ENCODE measurements around the gene EIF4E1B.

- PRO-cap, result no peak
- CAGE, long polyA plus RNA, result no peak
Observed at GRCh38 chr5:176586471-176587094, 23.4 kb downstream of the GPRIN1 start.

DNA sequence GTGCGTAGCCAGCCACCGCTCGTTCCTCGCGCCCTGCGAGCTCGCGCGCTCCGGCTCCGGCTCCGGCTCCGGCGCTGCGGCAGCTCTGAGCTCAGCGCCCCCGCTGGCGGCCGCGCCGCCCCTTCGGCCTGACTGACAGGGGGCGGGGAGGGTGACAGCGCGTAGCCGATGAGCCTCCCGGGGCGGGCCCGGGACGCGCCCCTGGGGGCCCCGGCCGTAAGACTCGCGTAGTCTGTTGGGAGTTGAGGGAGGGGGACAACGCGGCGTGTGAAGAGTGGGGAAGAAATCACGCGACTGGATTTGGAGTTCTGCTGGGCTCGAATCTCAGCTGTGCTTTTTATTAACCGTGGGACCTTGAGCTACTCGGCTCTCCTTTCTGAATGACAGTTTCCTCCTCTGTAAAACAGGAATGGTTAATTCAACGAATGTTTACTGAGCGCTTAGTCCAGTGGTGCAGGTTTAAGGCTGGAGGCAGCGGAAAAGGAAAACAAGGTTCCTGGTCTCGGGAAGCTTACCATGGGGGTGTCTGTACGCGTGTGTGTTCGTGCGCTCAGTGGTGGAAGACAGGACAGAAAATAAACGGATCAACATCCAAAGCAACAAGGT lies at the start of gene EIF4E1B:
Gene EIF4E1B (plus strand): TSS at position 228 of the 606 bp plus-strand sequence.
- PRO-cap, result no peak
- CAGE, long polyA plus RNA, result no peak

GRCh38 chr5:176658833-176659666 lies 11.8 kb downstream of the TSPAN17 start:
- PRO-cap, result no peak
- CAGE, long polyA plus RNA, result no peak

GRCh38 chr5:176887266-176887715 lies 11.9 kb downstream of the HK3 start:
- PRO-cap, result no peak
- CAGE, long polyA plus RNA, result no peak

- PRO-cap, result no peak
- CAGE, long polyA plus RNA, result no peak
Observed at GRCh38 chr5:177131592-177132177, 1.9 kb upstream of the NSD1 start.

DNA sequence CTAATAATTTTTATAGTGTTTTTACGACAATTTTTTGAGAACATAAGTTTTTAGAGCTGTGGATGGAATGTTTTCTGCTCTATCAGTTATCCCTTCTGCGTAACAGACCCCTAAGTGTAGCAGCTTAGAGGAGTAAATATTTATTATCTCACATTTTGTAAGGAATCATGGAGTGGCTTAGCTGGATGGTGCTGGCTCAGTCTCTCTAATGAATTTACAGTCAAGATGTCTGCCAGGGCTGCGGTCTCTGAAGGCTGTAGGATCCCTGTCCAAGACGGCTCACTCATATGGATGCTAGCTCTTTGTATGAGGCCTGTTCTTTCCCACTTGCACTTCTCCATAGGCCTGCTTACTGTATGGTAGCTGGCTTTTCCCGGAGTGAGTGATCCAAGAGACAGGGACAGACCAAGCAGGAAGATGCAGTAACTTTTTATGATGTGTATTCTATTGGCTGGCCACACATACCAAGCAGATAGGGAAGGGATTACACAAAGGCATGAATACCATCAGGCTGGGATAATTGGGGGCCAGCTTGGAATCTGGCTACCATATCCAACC lies 20.3 kb downstream of the NSD1 start:
- PRO-cap, result no peak
- CAGE, long polyA plus RNA, result no peak

- PRO-cap, result no peak
- CAGE, long polyA plus RNA, result no peak
Observed at GRCh38 chr5:177379408-177379913, 4.8 kb upstream of the SLC34A1 start.

GRCh38 chr5:177435135-177435661 lies 8.7 kb downstream of the GRK6 start:
- PRO-cap, result no peak
- CAGE, long polyA plus RNA, result no peak

GRCh38 chr5:177444493-177445482 lies 1.8 kb upstream of the PRR7 start:
- PRO-cap, result bidirectional peak, plus-strand start at chr5:177444979, minus-strand start at chr5:177444836; unidirectional peak, plus-strand start at chr5:177444979; unidirectional peak, plus-strand start at chr5:177445036
- CAGE, long polyA plus RNA, result no peak

GRCh38 chr5:177478795-177479625 lies 5.6 kb upstream of the DBN1 start:
- PRO-cap, result no peak
- CAGE, long polyA plus RNA, result no peak

GRCh38 chr5:177496006-177497197 lies 1.0 kb downstream of the PDLIM7 start:
- PRO-cap, result unidirectional peak, plus-strand start at chr5:177496967
- CAGE, long polyA plus RNA, result no peak

DNA sequence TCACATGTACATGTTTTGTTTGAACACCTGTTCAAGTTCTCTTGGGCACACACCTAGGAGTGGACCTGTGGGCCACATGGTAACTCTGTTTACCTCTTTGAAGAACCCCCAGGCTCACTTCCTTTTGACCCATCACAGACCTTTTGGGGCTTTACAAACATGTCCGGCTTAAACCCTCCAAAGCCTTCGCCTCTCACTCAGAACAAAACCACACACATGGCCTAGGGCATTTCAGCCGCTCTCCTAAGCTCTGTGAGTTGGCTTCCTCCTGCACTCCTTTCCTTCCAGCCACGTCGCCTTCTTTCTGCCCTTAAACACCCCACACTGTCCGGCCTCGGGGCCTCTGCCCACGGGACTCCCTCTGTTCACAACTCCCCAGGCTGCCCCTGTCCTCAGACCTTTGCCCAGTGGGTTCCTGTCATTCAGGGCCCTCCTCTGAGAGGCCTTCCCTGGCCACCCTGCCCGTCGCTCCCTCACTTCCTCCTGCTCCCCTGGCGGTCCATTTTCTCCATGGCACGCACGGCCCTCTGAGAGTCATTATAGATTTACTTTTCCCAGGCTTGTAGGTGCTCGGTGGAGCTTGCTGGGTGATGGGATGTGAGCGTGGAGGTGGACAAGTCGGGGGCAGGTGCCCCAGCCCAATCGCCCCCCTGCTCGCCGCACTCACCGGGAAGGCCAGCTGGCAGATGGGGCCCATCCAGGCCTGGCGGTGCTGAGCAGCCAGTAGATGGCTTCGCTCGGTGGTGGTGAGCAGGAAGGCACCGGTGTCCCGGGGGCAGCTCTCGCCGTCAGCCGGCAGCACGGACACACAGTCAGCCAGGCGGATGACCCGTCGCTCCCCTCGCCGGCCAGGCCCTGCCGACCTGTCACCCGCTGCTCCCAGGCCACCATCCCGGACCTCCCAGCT lies 1.8 kb downstream of the DOK3 start:
- PRO-cap, result no peak
- CAGE, long polyA plus RNA, result no peak

DNA sequence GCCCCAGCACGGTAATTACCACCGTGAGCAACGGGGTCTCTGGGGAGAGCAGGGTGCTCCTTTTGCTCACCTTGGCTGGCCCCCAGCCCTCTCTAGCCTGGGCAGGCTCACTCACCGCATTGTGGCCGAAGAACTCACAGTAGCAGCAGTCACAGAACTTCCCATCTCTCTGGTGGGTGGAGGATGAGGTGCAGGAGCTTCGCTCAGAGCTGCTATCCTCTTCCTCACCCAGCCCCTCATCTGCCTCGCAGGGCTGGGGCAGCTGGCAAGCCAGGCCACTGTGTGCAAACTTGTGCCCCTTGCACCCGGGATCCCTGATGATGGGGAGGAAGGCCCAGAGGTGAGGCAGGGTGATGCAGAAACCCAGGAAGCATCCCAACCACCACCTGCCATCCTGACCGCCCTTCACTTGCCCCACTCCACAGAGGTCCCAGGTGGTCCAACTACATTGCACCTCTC lies 15.6 kb upstream of the DDX41 start:
- PRO-cap, result no peak
- CAGE, long polyA plus RNA, result no peak

DNA sequence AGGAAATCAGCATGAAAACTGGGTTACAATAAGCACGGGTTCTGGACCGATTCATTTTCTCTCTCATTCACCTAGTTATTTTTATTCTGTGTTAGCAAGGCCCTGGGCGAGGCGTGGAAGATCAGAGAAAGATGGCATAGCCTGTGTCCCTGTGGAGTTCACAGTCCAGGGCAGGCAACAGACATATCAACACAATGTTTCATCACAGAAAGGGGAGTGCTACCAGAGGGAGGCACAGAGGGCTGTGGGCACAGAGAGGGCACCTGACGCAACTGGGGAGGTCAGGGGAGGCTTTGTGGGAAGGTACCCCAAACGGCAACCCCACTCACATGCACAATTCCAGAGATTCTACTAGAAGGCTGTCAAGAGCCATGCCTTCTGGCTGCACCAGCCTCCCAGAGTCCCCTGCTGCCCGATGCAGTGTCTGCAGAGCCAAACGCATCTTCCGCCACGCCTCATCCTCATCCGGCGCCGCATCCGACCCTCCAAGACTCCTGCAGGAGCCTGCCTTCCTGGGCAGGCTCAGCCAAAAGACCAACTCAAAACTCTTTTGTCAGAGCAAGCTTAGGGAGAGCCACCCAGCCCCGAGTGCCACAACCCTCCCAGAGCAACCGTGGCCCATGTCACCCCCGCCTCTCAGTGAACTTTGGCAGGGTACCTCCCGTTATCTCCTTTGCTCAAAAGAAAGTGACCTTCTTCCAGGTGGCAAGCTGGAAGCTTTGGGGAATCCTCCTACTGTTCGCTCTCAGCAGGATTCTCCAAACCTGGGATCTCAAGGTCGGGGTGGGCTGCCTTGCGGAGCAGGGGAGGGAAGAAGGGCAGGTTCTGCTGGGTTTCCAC lies 1.3 kb downstream of the FAM193B start:
- PRO-cap, result no peak
- CAGE, long polyA plus RNA, result no peak

DNA sequence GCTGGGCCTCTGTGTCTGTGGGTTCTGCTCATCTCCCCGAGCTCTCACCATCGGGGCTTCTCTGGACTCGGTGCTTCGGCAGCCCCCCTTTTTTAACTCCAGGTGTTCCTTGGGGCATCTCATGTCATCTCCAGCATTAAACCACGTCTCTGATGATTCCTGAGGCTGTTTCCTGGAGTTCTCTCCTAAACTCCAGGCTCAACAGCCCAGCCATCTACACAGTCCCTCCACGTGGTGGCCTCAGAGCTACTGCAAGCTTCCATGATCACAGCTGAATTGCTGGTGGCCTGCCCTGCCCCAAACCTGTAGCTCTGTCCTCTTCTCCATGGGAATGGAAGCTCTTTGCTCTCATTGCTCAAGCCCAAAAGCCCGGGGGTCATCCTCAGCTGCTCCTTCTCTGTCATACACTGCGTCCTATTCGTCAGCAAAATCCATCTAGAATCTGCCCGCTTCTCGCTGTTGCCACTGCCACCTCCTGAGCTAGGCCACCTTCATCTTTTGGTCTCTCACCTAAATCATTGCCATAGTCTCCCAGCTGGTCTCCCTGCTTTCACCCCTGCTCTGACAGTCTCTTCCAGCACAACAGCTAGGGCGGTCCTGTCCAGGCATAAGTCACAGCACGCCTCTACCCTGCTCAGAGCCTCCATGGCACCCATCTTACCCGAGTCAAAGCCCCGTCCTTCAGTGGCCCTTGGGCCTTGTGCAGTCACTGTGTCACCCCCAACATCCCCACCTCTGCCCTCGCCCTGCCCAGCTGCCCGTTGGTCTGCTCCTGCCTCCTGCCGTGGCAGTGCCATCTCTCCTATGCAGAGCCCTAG lies 6.3 kb downstream of the B4GALT7 start:
- PRO-cap, result no peak
- CAGE, long polyA plus RNA, result no peak

DNA sequence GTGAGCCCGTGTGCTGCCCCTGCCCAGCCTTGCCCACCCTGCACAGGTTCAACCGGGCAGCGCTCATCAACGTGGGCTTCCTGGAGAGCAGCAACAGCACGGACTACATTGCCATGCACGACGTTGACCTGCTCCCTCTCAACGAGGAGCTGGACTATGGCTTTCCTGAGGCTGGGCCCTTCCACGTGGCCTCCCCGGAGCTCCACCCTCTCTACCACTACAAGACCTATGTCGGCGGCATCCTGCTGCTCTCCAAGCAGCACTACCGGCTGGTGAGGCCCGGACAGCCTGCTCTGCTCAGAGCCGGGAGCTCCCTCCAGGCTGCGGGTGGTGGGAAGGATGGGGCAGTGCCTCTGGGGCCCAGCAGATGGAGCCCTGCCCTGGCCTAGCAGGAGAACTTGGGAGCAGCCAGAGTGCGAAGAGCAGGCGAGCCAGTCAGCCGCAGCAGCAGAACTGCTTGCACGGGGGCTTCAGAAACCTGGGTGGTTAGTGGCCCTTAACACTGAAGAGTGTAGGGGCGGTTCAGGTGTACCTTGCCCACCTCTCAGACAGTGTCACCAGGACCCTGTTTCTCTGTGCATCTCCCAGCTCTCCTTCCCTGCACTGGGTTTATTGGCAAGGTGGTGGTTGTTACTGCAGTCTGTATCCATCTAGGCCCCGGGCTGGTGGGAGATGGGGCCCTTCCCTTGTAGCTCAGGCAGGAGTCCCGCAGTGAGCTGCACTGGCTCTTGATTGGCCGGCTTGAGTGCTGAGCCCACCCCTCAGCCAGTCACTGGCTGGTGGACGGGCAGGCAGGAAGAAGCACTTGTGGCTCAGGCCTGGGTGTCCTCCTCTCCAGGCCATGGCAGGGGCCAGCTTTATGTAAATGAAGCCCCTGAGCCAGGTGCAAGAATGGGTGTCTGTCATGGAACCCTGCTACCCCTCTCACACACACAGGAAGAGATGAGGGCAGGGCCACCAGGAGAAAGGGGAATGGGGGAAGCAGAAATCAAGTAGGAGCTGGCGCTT lies 7.6 kb downstream of the B4GALT7 start:
- PRO-cap, result no peak
- CAGE, long polyA plus RNA, result no peak

DNA sequence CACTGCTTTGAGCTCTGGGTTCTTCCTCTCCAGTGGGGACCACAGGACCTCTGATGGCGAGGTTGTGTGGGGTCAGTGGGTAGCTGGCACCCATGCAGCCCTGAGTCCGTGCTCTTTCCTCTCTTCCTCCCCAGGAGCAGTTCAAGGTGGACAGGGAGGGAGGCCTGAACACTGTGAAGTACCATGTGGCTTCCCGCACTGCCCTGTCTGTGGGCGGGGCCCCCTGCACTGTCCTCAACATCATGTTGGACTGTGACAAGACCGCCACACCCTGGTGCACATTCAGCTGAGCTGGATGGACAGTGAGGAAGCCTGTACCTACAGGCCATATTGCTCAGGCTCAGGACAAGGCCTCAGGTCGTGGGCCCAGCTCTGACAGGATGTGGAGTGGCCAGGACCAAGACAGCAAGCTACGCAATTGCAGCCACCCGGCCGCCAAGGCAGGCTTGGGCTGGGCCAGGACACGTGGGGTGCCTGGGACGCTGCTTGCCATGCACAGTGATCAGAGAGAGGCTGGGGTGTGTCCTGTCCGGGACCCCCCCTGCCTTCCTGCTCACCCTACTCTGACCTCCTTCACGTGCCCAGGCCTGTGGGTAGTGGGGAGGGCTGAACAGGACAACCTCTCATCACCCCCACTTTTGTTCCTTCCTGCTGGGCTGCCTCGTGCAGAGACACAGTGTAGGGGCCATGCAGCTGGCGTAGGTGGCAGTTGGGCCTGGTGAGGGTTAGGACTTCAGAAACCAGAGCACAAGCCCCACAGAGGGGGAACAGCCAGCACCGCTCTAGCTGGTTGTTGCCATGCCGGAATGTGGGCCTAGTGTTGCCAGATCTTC lies 9.7 kb downstream of the B4GALT7 start:
- PRO-cap, result no peak
- CAGE, long polyA plus RNA, result no peak

DNA sequence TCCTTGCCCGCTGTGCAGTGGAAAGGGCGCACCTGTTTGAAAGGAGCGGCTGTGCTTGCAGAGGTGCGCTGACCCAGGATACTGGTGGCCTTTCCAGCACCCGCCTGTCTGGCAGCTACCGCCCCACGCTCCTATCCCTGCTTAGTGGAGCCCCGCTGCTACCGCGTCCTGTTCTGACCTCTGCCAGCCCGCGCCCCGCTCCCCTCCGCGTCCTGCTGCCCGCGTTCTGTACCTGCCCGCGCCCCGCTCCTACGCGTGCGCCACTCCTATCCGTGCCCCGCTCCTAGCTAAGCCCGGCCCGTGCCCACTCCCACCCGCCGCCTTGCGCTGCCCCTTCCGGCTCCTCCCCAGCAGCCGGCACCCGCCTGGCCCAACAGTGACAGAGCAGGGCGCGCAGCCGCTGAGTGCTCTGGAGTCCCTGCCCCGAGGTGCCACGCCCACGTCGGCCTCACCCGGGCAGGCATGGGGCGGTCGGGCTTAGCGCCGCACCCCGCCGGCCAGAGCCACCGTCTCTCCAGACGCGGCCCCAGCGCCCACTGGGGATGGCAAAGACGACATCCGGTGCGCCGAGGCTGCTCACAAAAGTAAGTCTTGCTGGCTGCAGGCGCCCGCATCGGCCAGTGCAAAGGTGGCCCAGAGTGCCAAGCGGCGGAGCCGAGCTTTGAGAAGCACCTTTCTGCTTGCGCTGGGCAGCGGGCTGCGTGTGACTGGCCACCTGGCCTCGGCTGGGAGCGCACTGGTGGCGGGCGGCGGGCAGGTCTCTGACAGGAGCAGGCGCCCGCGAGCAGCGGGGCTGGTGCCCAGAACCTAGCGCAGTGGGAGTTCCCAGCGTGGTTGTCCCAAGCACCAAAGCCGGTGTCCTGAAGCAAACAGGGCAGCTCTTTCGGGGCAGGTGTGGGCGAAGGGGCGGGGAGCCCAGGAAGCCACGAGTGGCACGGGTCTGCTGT lies 56.6 kb downstream of the PROP1 start:
- PRO-cap, result no peak
- CAGE, long polyA plus RNA, result no peak

- PRO-cap, result no peak
- CAGE, long polyA plus RNA, result no peak
Observed at GRCh38 chr5:178107969-178108848, 5.1 kb upstream of the N4BP3 start.

GRCh38 chr5:178215081-178215895 lies 11.0 kb downstream of the HNRNPAB start:
- PRO-cap, result no peak
- CAGE, long polyA plus RNA, result no peak